ENCODE measurements around a stretch of chr5.

DNA sequence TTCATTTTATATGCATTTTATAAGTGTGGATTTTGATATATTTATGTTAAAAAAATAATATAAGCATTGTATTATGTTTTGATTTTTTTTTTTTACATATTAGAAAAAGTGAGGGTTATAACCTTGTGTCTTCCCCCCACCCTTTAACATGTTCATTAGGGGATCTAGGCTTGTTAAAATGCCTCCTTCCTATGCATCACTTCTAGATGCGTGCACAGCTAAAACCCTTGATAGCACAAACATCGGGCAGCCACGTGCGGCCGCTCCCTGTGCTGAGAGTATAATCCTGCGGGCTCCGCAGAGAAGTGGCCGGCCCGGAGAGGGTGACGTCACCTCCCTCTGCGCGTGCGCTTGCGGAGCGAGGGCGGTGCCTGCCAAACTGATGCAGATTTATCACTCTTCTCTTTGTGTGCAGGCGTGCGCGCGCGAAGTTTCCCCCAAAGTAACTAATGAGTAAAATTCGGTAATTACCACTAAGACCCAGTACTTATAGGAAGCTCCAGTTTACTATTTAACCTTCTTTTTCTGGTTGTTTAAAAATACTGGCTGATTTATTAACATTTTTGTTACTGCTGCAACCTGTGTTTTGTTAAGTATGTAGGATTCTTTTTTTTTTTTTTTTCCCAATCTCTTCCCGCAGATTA, 121.5 kb downstream of the TRIO start:
- PRO-cap, 2 experiments, result peak in 2 of 2 experiments; most common plus-strand start position 396 of the sequence (in 2); most common minus-strand start position 285 of the sequence (in 1)

- PRO-cap, 2 experiments, result peak in 2 of 2 experiments; most common minus-strand start chr5:14296728 (in 2)
These were observed 153.3 kb downstream of the TRIO start for GRCh38 chr5:14296439-14296902.

GRCh38 chr5:14407852-14408309, 173.7 kb upstream of the OTULINL start:
- PRO-cap, 2 experiments, result no peak in any of the 2 experiments

GRCh38 chr5:14560027-14560843, 21.4 kb upstream of the OTULINL start:
- PRO-cap, 2 experiments, result no peak in any of the 2 experiments

- PRO-cap, 2 experiments, result no peak in any of the 2 experiments
These were observed 8.9 kb upstream of the OTULINL start for GRCh38 chr5:14572699-14573057.

DNA sequence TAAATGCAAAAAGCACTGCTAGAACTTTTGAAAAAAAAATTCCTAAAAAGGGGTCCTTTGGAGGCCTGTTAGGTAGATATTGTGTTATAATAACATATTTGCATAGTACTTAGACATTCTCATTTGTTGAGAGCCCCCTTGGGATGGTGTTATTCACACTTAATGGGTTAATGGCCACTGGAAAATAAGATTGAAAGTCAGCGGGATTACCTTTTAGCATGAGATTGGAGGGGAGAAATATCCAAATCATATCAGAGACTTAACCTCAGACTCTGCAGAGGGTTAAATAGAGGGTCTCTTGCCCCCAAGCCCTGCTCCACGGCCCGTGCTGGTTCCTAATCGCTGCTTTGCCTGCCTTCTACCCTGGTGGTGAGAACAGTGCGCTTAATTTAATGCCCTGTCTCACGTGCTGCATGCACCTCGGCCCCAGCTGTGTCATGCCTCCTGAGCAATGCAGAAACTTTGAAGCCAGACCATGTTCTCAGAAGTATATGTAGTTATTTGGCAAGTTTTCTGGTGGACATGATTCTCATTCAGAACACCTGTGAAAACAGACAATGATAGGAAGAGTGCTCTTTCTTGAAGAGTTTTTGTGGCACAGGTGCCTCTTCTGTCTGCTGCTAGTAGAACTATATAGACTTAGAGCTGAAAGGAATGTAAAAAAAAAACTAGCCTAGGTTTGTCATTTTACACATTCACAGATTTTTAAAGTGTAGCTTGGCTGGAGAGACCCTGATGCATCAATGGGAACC, 1.4 kb downstream of the OTULIN start:
- PRO-cap, 2 experiments, result peak in 2 of 2 experiments; most common minus-strand start position 360 of the sequence (in 1)

DNA sequence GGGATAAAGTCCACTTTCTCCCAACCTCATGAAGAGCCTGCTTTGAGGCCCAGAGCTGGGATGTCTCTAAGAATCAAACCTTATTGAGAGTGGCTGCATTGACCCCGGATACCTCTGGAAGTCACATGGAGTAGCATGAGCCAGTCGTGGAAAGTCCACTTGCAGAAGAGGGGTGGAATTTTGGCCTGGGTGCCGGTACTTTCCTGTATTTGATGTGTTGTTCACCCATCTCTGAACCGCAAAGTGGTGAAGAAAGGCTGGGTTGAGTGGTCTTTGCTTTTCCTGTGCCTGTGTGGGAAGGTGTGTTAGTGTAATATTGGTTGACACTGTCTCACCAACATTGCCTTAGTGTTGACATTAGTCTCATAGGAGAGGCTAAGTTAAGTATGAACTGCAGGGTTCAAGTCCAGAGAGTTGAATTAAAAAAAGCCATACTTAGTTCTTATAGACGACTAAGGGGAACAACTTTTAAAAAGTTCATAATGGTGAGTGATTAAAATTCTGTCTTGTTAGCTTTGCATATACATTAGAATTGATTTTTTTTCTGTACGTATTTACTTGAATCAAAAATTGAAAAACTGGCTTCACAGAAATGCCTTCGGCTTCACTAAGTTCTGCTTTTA, 3.8 kb downstream of the OTULIN start:
- PRO-cap, 2 experiments, result no peak in any of the 2 experiments

- PRO-cap, 2 experiments, result no peak in any of the 2 experiments
These were observed 11.9 kb downstream of the OTULIN start for GRCh38 chr5:14676389-14676924.

DNA sequence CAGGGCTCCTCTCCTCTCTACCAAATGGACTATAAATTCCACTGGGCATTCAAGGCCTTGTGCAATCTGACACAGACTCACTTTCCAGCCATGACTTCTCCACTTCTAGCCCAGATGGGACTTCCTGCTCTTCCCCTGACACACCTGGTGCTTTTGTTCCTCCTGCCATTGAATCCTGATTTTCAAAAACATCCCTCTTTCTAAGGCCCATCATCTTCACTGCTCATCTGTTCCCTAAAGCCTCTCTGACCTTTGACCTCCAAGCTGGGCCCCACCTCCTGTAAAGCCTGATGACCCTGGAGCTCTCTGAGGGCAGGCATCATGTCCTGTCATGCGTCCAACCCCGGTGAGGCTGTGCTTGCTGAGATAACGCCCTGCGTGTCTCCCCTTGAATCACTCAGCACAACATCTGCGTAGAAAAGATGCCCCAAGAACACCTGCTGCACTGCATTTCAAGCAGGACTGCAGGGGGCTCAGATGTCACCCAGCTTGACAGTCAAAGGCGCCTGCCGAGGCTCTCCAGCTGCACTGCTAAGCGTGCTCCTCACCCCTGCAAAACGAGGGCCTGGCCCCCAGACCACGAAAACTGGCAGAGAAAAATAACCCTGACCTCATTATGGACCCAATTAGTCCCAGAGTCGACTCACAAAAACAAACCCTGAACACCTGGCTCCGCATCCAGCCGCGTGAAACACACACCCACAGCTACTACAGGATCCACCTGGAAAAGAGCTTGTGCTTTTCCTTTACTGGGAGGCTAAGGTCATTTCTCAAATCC, 78.0 kb downstream of the OTULIN start:
- PRO-cap, 2 experiments, result no peak in any of the 2 experiments

DNA sequence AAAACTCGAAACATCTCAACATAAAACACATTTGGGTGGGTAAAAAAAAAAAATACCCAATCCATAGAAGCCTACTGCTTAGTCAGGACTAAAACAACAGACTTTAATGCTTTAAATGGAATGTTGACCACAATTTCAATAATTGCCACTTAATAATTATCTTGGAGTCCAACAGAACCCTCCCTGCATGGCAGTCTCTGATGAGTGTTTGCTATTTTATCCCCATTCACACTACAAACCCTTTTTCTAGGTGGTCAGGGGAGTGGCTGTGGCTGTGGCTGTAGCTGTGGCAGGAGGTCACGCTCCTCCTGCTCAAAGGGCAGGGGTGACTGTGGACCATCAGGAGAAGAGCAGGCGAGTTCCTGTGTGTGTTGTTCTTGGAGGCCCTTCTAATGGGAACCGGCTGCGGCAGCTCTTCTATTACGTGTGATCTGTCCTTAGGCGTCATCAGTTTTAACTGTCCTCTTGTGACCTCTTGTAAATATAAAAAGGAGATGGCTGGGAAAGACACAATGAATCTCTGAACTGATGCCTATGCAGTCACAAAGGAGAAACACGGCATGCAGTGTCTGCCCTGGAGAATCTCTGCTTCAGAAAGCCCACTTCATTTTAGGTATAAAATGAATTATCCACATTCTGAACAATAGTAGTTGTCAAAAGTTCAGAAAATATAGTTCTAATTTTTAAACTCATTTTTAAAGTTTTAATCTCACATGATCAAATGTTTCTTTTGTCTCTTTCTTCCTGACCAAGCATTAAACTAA, 65.1 kb downstream of the ANKH start:
- PRO-cap, 2 experiments, result no peak in any of the 2 experiments

DNA sequence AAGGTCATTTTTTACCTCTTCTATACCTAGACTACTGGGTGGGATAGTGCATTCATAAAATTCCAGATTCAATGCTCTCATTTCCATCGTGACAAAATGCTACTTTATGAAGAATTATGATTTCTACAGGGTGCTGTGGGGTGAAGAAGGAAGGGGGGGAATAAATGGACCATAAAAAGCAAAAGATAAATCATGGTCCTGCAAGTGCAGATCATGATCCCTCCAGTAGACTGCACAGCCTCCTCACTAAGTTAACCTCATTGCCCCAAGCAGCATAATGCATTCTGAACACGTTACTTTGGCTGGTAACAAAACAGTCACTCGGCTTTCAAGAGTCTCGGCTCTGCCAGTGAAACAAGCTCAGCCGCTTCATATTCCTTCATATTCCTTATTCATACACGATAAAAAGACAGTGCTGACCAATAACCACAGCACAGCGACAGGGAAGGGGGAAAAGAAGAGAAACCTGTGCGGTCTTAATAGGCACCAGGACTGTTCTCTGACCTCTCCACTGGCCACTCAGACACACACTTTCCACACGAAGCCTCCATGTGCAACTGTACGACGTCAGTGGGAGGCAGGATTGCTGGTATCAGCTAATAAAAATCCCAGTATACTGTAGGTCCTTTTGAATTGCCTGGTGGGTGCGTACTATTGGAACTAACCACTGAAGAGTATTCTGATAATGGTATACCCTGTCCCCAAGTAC, 60.6 kb downstream of the ANKH start:
- PRO-cap, 2 experiments, result no peak in any of the 2 experiments

- PRO-cap, 2 experiments, result no peak in any of the 2 experiments
These were observed 59.5 kb downstream of the ANKH start for GRCh38 chr5:14811954-14812614.

DNA sequence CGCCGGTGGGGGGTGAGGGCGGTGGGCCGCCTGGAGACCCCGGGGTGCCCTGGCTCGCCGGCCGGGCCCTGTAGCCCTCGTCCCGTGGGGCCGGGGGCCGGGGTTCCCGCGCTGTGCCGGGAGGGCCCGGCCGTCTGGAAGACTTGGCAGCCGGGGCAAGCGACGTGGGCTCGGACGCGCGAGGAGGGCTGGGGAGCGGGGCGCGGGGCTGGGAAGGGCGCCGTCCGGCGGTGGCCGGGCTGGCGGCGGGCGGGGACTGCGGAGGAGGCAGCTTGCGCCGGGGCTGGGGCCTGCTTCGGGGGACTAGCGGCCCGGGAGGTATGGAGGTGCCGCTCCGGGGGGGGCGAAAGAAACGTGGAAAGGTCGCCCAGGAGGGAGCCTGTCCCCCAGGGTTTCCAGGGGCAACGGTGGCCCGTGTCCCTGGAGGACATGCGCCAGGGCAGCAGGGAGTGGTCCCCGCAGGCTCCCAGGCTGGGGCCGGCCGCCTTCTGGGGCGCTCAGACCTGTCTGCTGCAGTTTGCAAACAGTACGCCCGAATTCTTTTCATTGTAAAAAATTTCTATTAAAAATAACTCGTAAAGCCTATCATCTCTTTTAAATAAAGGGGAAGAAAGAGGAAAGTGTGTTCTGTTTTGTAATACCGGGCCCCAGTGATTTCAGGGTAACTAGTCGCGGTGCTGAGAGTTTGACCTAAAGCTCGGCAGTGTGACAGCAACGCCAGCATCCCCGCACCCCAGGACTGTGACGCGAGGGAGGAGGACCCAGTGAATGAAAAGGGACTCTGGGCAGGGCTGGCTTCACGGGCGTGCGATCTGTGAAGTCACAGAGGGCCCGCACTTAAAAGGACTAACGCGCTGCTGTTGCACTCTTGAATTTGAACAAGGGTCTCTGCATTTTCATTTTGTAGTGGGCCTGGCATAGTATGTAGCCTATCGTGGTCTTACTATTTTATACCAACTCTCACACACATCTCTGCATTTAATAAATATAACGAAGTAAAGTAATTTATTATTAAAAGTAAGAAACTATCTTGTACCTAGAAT, 841 bp upstream of the ANKH start:
- PRO-cap, 2 experiments, result peak in 2 of 2 experiments; most common plus-strand start position 242 of the sequence (in 2); most common minus-strand start position 136 of the sequence (in 2)

GRCh38 chr5:14925838-14926312, 54.3 kb upstream of the ANKH start:
- PRO-cap, 2 experiments, result no peak in any of the 2 experiments

DNA sequence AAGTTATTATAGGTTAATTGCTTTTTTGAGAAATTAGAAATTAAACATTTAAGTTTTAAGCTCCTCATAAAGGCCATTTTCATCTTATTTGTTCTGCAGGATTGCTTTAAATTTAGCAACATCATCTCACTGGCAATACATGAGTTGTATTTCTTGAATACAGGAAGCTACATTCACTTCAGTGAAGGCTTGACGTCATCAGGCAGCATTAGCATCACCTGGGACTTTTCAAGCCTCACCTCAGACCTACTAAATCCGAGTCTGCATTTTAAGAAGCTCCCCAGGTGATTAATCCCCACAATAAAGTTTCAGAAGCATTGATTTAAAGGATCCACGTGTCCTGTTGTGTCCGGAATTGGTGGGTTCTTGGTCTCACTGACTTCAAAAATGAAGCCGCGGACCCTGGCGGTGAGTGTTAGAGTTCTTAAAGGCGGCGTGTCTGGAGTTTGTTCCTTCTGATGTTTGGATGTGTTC, 121.1 kb upstream of the ANKH start:
- PRO-cap, 2 experiments, result no peak in any of the 2 experiments

- PRO-cap, 2 experiments, result no peak in any of the 2 experiments
These were observed 127.0 kb upstream of the ANKH start for GRCh38 chr5:14998559-14999001.

- PRO-cap, 2 experiments, result no peak in any of the 2 experiments
These were observed 135.2 kb downstream of the FBXL7 start for GRCh38 chr5:15634997-15635744.

DNA sequence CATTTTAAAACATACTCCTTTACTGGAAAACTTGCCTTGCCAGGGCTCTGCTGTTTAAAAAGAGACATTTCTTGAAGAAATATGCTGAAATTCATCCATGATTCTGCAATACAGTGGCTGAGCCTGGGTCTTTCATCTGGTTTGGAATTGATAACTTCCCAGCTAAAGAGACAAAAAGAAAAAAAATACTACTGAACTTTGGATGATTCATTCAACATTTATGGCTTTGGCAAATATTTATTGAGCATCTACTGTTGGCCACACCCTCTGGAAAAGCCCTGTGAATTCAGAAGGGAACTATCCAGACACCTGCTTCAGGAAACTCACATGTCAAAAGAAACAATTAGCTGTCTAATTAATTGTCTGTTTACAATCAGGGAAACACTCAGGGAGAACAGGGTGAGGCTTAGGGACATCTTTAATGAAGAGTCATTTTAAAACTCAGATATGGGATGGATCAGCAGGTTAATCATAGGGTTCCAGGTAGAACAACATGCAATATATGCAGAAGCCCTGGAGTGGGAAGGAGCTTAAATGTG, 17.8 kb upstream of the ZNF622 start:
- PRO-cap, 2 experiments, result no peak in any of the 2 experiments

GRCh38 chr5:16521327-16522143, 55.9 kb upstream of the ZNF622 start:
- PRO-cap, 2 experiments, result no peak in any of the 2 experiments

DNA sequence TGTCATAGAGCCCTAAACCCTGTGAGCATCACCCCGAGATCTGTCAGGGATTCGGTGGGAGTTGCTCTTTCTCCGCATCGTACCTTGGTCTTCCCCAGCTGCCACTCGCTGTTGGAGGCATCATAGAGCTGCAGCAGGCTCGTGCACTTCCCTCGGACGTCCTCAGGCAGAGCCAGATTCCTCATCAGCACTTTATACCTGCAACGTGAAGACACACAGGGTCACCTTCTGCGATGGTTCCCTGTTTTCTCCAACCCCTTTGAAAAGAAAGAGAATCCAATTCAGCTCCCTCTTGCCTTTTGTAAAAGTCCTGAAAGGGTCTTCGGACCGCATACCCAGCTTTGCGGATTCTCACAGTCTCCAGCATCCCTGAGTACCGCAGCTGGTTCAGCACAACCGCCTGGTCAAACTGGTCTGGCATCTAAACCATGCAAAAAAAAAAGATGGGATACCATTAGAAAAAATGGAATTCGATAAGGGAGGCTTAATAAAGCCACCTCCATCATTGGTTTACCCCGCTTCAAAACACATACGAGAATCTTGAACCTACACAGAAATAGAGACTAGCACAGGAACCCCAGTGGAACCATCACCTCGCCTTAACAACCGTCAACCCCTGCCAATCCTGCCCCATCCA, 94.1 kb upstream of the RETREG1 start:
- PRO-cap, 2 experiments, result no peak in any of the 2 experiments

All from right ventricle myocardium (tissue), 1 donor.